Ureter (tissue), 1 donor: ENCODE measurements around a stretch of chr21.

DNA sequence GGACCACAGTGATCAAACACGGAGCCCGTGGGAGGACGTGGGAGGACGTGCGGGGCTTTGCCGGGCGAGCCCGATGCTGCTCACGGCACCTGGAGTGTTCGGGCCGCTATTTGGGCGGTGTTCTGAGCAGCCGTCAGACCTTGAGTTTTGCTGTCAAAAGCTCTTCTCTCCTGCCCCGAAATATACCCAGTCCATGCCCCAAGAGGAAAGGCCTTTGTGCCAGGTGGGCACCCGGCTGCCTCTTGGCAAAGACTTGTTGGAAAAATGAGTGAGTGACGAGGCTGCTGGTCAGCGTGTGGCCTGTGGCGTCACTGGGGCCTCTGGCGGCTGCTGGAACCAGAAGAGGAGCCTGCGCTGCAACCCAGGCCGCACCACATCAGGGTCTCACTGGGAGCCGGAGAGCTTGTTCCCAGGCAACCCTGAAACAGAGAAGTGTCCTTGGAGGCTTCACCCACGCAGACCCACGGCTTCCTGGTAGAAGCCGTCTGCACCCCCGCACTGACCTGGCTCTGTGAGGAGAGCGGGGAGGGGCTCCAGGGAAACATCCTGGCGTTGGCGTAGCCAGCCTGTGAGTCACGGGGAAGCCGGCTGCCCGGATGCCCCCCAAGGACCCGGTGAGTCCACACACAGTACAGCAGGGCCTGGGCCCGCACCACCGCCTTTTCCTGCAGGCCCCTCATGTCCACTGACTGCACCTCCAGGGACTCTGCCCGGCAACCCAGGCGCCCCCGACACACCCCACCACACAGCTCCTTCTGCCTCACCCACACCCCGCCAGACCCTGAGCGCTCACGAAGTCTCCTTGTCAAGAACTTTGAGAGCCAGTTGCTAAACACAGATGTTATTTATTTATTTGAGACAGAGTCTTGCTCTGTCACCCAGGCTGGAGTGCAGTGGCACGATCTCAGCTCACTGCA lies 57.3 kb downstream of the COL6A1 start:
- PRO-cap, result no peak

- PRO-cap, result bidirectional peak, plus-strand start at chr21:46049463, minus-strand start at chr21:46049306
Measured at GRCh38 chr21:46049032-46050023, 48.6 kb upstream of the COL6A2 start.

- PRO-cap, result no peak
Measured at GRCh38 chr21:46055756-46056272, 42.1 kb upstream of the COL6A2 start.

DNA sequence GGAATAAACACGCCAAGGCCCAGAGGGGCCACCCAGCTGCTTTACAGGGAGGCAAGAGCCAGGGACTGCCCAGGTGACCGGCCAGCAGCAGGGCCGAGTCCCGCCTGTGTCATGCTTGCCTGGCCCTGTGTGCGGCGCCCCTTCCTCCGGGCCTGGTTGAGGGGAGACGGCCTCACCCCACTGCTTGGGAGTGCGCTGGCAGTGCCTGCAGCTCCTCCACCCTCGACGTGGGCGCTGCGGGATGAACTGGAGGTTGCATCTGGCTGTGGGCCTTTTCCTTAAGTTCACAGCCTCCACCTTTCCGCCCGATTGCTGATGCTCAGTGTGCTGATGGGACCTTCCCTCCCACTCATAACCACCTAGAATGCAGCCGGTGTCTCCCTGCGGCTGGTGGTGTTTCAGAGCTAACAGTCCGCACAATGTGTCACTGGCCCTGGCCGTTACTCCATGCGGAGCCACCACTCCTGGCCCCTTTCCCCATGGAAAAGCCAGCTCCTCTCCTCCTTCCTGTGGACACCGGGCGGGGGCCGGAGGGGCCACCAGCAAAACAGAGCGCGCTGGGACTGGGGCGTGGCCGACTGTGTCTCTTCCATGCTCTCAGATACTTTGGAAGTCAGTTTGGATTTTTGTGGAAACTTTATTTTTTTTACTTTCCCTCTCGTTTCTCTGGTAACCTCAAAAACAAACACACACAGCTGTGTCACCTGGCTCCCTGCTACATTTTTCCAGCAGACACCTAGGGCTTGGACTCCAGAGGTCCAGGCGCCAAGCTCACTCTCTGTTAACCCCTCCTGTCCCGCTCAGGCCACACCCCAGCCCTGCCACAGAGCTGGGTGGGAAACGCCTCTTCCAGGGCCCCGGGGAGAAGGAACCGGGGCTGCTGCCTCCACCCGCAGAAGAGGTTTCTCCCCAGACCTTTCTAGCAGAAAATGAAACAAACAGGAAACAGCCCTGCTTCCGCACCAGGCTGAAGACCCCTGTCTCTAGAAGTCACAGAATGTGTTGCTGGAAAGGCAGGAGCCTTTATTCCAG lies 32.7 kb upstream of the COL6A2 start:
- PRO-cap, result bidirectional peak, plus-strand start at position 550 of the sequence, minus-strand start at position 509 of the sequence

GRCh38 chr21:46129597-46129845 lies 25.9 kb downstream of the FTCD start:
- PRO-cap, result no peak

DNA sequence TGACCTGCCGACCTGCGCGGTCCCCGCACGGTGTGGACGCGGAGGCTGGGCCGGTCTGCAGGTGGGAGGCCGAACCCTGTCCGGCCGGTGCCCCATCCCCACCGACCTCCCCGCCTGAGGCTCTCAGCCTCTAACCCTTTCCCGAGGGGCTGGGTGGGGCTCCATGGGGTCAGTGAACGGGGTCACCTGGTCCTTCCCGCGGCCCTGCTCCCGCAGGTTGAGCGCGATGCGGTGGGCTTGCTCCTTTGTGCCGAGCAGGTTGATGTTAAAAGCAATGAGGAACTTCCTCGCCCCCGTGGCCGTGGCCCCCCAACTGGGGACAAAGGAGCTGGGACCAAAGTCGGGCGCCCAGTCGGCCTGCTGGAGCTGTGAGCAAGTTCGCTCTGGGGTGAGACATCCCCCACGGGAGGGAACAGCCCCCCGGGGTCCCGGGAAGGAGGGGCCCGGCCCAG lies 4.0 kb downstream of the FTCD start:
- PRO-cap, result no peak

- PRO-cap, result no peak
Measured at GRCh38 chr21:46187904-46188914, 4.0 kb upstream of the SPATC1L start.

DNA sequence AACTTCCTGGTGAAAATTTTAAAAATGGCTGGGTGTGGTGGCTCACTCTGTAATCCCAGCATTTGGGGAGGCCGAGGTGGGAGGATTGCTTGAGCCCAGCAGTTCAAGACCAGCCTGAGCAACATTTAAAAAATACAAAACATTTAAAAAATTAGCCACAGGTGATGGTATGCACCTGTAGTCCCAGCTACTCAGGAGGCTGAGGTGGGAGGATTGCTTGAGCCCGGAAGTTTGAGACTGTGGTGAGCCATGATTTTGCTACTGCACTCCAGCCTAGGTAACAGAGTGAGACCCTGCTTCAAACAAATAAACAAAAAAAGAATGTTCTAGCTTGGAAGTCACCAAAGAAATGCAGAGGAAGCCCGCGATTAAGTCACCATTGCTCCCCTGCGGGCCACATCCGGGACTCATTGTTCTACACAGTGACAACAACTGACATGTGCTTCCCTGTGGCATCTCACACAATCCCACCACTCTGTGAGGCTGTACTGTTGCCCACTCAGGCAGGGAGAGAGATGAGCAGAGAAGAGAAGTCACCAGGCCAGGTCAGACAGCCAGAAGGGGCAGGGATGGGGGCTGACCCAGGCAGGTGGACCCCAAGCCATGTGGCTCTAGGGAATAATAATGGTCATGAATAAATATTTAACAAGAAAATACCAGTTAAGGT lies 18.5 kb upstream of the SPATC1L start:
- PRO-cap, result no peak

DNA sequence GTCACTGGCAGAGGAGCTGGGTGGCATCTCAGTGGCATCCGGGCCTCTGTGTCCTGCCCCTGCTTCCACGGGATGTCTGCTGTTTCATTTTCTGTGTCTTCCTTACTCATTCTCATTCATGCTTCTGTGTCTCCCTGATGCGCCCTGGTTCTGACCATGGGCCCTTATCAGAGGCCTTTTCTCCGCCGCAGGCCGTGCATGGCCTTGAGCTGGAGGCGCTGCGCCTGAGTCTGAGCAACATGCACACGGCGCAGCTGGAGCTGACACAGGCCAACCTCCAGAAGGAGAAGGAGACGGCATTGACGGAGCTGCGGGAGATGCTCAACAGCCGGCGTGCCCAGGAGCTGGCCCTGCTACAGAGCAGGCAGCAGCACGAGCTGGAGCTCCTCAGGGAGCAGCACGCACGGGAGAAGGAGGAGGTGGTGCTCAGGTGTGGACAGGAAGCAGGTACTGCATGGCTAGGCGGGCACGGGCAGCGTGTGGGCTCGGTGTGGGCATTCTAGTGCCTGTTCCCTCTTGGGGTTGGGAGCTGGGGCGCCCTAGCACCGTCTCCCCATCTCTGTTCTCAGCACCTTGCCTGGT lies 22.7 kb downstream of the PCNT start:
- PRO-cap, result no peak

- PRO-cap, result no peak
Measured at GRCh38 chr21:46376713-46377527, 53.0 kb downstream of the PCNT start.

GRCh38 chr21:46410766-46411663 lies 47.7 kb upstream of the DIP2A start:
- PRO-cap, result no peak

DNA sequence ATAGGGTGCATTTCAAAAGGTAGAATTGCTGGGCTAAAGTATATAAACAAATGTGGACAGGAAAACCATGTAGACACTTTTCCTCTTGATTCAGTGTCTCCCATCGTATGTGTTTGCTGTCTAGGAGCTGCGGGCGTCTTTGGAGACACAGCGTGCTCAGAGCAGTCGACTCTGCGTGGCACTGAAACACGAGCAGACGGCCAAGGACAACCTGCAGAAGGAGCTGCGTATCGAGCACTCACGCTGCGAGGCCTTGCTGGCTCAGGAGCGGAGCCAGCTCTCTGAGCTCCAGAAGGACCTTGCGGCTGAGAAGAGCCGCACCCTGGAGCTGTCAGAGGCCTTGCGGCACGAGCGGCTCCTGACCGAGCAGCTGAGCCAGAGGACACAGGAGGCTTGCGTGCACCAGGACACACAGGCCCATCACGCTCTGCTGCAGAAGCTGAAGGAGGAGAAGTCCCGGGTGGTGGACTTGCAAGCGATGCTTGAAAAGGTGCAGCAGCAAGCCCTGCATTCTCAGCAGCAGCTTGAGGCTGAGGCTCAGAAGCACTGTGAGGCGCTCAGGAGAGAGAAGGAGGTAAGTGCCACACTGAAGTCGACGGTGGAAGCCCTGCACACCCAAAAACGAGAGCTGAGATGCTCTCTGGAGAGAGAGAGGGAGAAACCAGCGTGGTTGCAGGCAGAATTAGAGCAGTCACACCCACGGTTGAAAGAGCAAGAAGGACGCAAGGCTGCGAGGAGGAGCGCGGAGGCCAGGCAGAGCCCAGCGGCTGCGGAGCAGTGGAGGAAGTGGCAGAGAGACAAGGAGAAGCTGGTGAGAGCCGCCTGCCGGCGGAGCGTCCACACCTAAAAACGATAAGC lies 27.1 kb upstream of the DIP2A start:
- PRO-cap, result no peak

- PRO-cap, result no peak
Measured at GRCh38 chr21:46468027-46468642, 9.4 kb downstream of the DIP2A start.

DNA sequence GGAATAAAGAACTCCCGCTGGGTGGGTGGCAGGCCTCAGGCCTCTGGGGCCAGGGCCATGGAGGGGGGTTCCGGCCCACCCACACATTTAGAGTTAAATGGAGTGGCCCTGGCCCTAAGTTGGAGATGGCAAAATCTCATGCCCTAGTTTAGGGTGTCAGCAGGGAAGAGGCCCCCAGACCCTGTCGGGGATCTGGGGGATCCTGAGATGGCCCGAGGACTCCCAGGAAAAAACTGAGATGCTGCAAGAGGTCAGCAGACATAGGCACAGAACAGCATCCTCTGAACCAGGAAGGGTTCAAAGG lies 42.9 kb downstream of the S100B start:
- PRO-cap, result no peak

GRCh38 chr21:46622188-46622756 lies 13.2 kb upstream of the PRMT2 start:
- PRO-cap, result no peak

DNA sequence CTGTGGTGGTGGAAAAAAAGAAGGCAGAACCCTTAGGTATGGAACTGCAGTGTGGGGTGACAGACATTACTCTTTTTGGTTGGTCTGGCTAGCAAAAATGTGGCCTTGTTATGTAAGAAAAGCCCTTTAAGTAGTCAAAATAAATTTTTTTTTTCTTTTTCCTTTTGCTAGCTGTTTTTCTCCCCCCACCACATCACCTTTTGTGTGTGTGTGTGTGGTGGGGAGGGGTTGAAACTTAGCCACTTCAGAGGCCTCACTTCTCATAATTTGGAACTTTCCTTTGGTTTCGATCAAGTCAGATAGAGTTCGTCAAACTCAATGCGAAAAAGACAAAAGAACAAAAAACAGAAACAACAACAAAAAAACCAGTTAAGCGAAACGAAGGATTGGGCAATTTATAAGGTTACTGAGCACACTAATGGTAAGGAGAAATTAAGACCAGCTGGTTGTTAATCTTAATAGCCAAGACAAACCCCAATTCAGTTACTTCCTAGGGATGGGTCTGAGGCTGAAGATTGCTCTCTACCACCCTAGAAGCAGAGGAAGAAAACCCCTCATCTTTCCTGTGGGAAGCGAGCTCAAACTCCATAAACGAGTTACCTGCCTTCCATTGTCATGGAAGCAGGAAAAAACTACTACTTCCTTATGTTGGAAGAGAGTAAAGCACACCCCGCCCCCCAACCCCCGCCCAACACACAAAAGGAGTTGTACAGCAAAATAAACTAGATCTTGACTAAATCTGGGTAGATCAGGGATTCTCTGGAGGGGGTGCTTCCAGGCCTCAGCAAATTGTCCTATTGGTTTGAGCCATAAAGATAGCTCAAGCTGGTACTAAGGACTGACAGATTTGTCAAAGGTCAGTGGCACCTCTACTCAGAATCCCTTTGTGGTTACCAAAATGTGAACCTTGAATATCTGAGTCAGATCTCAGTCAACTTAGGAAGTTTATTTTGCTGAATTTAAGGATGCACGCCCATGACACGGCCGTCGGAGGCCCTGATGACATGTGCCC lies 1.6 kb upstream of the PRMT2 start:
- PRO-cap, result no peak

- PRO-cap, result no peak
Measured at GRCh38 chr21:46699184-46699530, 63.7 kb downstream of the PRMT2 start.